Uterus (tissue), 7 donors: ENCODE data around the gene MRPS18C.

GRCh38 chr4:83455695-83456308 is at the start of gene MRPS18C:
Gene MRPS18C (plus strand): TSS chr4:83456058.
- PRO-cap, 4 experiments: peak in 4 of 4 experiments; most common plus-strand start chr4:83456041 (in 3); most common minus-strand start chr4:83455823 (in 2)
- RAMPAGE, long total RNA, 2 experiments: start-site peak on the plus strand in 2 of 2 experiments, at chr4:83456052-83456072 at its widest, 101 to 241 reads per replicate; start-site peak on the minus strand in 1 of 2 experiments, at chr4:83455789-83455872 at its widest, 214 reads per replicate
- RRBS: 2% methylated on average over 7 of the region's 37 CpGs

- PRO-cap, 4 experiments: no peak in any of the 4 experiments
- RAMPAGE, long total RNA, 2 experiments: no peak in any of the 2 experiments
- RRBS: no CpG with 5 or more reads among the region's 18 CpGs
Measured at GRCh38 chr4:83536839-83537235, 929 bp downstream of the GPAT3 start.

GRCh38 chr4:83595961-83596249 is 60.0 kb downstream of the GPAT3 start:
- PRO-cap, 4 experiments: no peak in any of the 4 experiments
- RAMPAGE, long total RNA, 2 experiments: no peak in any of the 2 experiments

DNA sequence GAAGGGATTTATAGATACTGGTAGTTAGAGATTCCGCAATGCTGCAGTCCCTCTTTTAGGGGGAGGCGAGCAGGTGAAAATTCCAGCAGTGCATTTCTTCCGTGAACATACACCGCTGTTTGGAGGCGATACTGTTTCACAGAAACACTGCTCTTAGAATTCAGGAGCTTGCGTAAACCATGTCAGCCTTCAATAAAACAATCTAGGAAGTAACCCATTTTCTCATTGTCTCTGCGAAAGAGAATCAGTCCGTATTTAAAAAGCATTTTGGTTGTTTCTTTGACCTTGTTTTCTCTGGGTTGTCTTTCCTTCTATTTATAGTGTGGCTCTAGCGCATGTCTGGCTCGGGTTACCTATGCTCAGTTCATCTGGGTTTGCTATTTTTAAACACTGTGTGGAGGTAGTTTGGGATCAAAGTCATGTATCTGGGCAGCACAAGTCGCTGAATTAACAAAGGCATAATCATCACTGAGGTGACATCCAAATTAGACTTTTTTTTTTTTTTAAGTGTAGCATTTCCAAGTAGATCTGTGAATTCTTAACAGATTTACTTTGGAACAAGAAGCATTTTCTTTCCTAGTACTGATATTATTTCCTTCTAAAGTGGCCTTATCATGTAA is 90.5 kb downstream of the GPAT3 start:
- PRO-cap, 4 experiments: no peak in any of the 4 experiments
- RAMPAGE, long total RNA, 2 experiments: no peak in any of the 2 experiments
- RRBS: no CpG with 5 or more reads among the region's 11 CpGs

DNA sequence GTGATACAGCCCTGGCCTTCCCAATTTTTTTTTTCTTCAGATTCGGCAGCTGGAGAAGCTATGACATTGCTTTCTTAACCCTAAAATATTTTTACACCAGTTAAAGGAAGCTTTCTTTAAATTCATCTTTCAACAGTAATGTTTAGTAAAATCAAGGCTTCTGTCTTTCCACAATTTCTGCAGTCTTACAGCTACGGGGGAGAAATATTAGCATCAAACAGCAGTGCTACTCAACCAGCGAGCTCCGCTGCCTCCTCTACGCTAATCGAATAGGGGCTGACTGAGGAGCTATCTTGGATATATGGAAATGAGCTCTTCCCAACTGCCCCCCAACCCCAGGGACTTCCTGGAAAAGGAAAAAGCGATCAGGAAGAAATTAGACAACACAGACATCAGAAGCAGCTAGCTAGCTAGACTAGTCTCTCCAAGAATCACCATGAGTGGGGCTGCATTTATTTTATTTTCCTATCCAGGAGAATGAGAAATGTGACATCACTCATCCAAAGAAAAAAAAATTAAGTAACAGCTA is 7.7 kb downstream of the NKX6-1 start:
- PRO-cap, 4 experiments: no peak in any of the 4 experiments
- RAMPAGE, long total RNA, 2 experiments: no peak in any of the 2 experiments
- RRBS: no CpG with 5 or more reads among the region's 7 CpGs

DNA sequence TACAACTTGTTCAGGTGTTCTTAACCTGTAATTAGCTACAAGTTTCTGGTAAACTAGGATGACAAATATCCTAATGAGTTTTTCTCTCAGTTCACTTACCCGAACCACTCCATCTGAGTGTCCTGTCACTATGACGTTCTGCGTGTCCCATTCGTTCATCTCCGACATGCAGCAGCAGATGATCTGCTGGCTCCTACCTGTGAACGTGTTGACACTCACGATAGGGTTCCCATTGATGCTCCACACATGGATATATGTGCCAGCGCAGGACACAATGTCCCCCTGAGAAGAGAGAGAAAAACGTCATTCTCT is 100.9 kb downstream of the CDS1 start:
- PRO-cap, 4 experiments: no peak in any of the 4 experiments
- RAMPAGE, long total RNA, 2 experiments: start-site peak on the minus strand in 1 of 2 experiments, centred at position 191 of the sequence, 35 reads per replicate
- RRBS: no CpG with 5 or more reads among the region's 9 CpGs

DNA sequence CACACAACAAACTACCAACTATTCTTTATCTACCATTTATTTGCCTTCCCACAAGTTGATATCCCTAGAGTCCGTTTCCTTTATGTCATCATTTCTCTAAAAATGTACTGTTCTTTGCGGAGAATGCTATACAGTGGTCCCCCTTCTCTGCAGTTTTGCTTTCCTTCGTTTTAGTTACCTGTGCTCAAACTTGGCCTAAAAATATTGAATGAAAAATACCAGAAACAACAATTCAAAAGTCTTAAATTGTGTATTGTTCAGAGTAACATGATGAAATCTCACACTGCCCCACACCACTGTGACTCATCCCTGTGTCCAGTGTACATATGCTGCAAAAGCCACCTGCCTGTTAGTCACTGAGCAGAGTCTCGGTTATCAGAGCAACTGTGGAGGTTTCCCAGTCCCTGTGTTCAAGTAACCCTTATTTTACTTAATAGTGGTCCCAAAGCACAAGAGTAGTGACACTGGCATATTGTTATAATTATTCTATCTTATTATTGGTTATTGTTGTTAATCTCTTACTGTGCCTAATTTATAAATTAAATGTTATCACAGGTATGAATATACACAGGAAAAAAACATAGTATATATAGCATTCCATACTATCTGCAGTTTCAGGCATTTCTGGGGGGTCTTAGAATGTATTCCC is 152.1 kb downstream of the WDFY3 start:
- PRO-cap, 4 experiments: peak in 1 of 4 experiments; most common plus-strand start position 363 of the sequence (in 1)
- RAMPAGE, long total RNA, 2 experiments: no peak in any of the 2 experiments
- RRBS: no CpG with 5 or more reads among the region's 4 CpGs

- PRO-cap, 4 experiments: no peak in any of the 4 experiments
- RAMPAGE, long total RNA, 2 experiments: no peak in any of the 2 experiments
- RRBS: no CpG with 5 or more reads among the region's 4 CpGs
Measured at GRCh38 chr4:84916130-84916733, 50.3 kb downstream of the WDFY3 start.

- PRO-cap, 4 experiments: no peak in any of the 4 experiments
- RAMPAGE, long total RNA, 2 experiments: no peak in any of the 2 experiments
- RRBS: no CpG with 5 or more reads among the region's 2 CpGs
Measured at GRCh38 chr4:84967634-84967911, 1.1 kb upstream of the WDFY3 start.

GRCh38 chr4:85322369-85322568 is 152.7 kb upstream of the ARHGAP24 start:
- PRO-cap, 4 experiments: no peak in any of the 4 experiments
- RAMPAGE, long total RNA, 2 experiments: no peak in any of the 2 experiments

DNA sequence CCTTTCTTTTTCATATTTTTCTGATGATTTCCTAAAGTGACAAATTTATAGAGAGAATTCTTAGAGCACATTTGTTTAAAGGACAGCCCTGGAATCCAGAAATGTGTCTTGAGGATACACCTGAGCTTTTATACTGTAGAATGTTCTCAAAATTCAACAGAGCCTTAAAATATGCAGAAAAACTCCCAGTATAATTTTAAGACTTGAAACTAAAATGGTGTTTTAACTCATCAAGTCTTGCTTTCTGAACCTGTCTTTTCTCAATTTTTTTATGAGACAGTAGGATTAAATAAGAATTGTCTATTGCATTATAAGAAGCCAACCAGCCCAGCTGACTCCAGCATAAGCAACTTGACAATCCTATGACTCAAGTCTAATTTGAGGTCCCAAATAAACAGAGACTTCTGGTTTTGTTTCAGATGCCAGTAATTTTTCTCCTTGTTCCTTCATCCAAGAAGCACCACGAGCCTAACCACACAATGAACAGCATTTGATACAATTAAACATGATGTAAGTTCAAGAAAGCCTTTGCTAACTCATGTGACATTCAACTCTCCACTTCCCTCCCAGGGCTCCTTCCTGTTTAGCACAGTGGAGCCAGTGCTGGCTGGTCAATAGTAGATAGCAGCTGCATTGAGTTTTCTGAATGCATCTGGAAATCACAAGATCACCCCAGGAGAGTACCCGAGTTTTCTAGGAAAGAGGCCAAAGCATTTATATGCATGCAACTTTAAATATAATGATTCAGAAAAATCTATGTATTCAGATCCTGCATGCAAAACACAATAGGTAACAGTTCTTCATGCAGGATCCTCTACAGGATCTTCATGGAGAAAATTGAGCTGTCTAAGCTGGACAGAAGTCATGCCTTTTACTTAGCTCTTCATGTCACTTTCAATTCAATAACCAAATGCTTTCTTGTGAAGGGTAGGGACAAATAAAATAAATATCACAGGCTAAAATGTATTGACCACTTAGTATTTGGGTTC is 206.3 kb downstream of the ARHGAP24 start:
- PRO-cap, 4 experiments: no peak in any of the 4 experiments
- RAMPAGE, long total RNA, 2 experiments: no peak in any of the 2 experiments
- RRBS: no CpG with 5 or more reads among the region's 2 CpGs

GRCh38 chr4:86358231-86358837 is 1.5 kb downstream of the MAPK10 start:
- PRO-cap, 4 experiments: peak in 1 of 4 experiments; most common plus-strand start chr4:86358540 (in 1)
- RAMPAGE, long total RNA, 2 experiments: no peak in any of the 2 experiments
- RRBS: no CpG with 5 or more reads among the region's 3 CpGs

DNA sequence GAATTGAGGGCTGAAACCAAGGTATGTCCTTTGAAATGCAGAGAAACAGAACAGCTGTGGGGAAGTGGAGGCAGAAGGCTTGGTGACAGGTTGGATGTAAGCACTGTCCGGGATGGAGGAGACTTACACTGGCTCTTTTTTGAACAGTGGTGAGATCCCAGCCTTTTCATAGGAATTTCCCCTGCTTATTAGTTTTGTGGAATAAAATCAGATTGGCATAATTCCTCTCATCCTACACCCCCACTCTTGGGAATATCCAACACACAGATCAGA is 18.8 kb upstream of the C4orf36 start:
- PRO-cap, 4 experiments: no peak in any of the 4 experiments
- RAMPAGE, long total RNA, 2 experiments: no peak in any of the 2 experiments
- RRBS: no CpG with 5 or more reads among the region's 1 CpG

DNA sequence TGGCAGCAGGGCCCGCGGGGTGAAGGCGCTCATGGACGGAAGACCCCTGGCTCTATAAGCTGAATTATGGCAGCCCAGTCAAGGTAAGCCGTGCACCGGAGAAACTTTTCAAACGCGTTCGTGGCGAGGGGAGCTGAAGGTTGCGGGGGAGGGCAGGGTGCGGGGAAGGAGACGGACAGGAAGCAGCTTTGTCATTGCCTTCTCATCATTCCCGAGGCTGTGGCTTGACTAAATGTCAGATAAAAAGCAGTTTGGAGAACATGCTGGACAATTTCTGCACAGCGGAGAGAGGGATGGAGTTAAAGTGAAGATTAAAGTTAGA is 72.5 kb downstream of the AFF1 start:
- PRO-cap, 4 experiments: peak in 2 of 4 experiments; most common plus-strand start position 208 of the sequence (in 1); most common minus-strand start position 213 of the sequence (in 1)
- RAMPAGE, long total RNA, 2 experiments: no peak in any of the 2 experiments
- RRBS: no CpG with 5 or more reads among the region's 15 CpGs

- PRO-cap, 4 experiments: no peak in any of the 4 experiments
- RAMPAGE, long total RNA, 2 experiments: no peak in any of the 2 experiments
- RRBS: no CpG with 5 or more reads among the region's 4 CpGs
Measured at GRCh38 chr4:87022911-87023985, 88.4 kb downstream of the AFF1 start.

DNA sequence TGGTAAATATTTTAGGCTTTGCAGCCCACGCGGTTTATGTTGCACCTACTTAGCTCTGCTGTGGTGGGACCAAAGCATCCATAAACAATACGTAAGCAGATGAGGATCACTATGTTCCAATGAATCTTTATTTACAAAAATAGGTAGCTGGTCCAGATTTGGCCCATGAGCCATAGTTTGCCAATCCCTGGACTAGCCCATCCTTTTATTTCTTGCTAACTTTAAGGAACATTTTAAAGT is 95.3 kb downstream of the AFF1 start:
- PRO-cap, 4 experiments: peak in 1 of 4 experiments; most common plus-strand start position 173 of the sequence (in 1)
- RAMPAGE, long total RNA, 2 experiments: no peak in any of the 2 experiments
- RRBS: no CpG with 5 or more reads among the region's 3 CpGs

- PRO-cap, 4 experiments: no peak in any of the 4 experiments
- RAMPAGE, long total RNA, 2 experiments: start-site peak on the plus strand in 1 of 2 experiments, at chr4:87114995-87115112 at its widest, 24 reads per replicate
- RRBS: no CpG with 5 or more reads among the region's 15 CpGs
Measured at GRCh38 chr4:87114838-87115395, 105.5 kb downstream of the KLHL8 start.

- PRO-cap, 4 experiments: no peak in any of the 4 experiments
- RAMPAGE, long total RNA, 2 experiments: no peak in any of the 2 experiments
- RRBS: no CpG with 5 or more reads among the region's 9 CpGs
Measured at GRCh38 chr4:87116989-87117727, 103.3 kb downstream of the KLHL8 start.

- PRO-cap, 4 experiments: no peak in any of the 4 experiments
- RAMPAGE, long total RNA, 2 experiments: no peak in any of the 2 experiments
- RRBS: no CpG with 5 or more reads among the region's 5 CpGs
Measured at GRCh38 chr4:87423502-87424207, 1.3 kb downstream of the NUDT9 start.

GRCh38 chr4:87516819-87517179 is 12.4 kb downstream of the SPARCL1 start:
- PRO-cap, 4 experiments: peak in 2 of 4 experiments; most common plus-strand start chr4:87516936 (in 2)
- RAMPAGE, long total RNA, 2 experiments: start-site peak on the minus strand in 1 of 2 experiments, at chr4:87516935-87517215 at its widest, 8 reads per replicate
- RRBS: no CpG with 5 or more reads among the region's 1 CpG